Fallopian tube (tissue), 1 donor: ENCODE measurements around a stretch of chr7.

DNA sequence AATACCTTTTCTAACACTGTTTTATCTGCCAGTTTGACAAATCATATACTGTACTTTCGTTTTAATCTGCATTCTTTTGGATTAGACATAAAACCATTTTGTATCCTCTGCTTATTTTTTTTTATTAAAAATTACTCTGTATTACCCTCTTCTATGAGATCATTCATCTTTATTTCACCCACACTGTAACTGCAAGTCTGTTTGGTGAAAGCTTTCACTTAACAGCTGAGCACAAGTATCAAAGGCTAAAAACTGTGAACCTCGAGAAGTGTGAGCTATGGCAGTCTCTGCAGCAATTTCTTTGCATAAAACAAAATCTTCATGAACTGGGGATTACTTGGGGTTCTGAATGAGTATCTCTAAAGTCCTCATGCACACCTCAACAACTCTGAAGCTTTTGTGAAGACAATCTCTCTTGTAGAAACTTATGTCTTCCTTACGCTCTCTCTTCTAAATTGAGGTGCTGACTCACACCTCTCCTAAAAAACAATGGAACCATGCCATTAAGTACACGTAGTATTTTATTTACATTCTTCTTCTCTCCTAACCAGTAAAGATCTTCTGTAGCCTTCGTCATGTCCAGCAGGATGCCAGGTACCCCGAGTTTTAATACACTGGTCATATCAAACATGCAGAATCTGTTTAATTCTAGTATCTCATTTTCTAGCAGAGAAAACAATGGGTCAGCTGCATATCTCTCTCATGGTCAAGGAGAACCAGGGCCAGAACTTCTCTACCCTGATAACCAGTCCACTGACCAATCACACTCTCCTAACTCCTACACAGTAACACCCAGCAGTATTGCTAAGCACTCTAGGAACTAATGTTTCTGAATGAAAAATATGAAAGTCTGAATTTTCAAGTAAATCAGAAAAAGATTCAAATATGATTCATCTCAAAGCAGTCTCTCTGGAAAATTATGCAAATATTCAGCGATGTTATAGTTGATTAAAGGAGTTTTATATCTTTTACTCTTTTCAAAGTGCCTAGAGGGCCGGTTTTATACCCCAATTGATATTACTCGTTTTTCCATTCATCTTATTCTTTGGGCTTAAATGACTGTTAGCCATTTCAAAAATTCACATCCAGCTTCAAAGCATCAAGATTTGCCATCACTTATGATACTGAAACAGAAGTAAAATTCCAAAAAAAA, 76.8 kb downstream of the UBE2H start:
- PRO-cap = no peak

GRCh38 chr7:130084354-130084888, 14.1 kb downstream of the KLHDC10 start:
- PRO-cap = no peak

DNA sequence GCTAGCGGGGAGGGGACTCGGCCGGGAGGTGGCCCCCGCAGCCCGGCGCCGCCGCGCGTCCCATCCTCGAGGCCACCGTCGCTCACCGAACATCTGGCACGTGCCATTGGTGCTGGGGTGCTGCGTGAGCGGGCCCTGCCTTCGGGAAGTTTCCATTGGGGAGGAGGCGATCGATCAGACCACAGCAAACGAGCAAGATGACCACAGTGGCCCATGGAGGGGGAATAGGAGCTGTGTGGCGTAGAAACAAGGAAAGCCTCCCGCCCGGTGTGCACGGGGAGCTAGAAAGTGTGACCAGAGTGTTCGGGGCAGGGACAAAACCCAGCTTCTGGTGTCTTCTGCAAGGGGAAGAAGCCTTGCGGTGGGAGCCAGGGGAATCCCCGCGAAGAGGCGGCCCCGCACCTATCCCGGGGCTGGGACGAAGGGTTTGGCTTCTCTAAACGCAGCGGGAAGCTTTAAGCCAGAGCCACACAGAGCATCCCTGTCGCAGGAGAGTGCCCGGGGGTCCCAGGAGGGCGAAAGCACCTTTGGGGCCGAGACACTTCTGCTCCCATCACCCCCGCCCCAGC, 64.3 kb downstream of the TMEM209 start:
- PRO-cap = no peak

DNA sequence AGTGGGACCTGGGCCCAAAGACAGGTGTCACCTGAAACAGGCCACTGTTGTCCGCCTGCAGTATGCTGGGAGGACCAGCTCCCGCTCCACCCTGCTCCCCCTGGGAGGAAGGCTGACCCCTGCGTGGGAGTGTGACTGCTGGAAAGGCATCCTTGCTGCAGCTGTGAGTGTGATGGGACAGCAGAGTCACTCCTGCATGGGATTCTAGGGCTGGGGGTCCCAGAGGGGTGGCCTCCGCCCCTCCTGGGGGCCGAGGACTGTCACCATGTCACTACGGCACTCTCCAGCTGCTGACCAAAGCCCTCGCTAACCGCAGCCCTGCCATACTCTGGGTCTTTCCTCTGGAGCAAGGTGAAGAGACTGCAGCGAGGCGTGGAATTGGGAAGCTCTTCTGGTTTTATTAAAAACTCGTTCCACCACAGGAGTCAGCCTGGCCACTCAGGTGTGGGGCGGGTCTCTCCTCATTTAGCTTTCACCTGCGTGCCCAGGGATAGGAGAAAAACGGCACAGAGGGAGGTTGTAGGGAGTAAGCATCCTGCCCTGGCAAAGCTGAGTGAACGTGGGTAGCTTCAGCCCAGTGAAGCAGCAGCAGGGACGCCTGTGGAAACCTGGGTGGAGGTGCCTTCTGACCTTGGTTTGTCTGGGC, 62.9 kb downstream of the TMEM209 start:
- PRO-cap = no peak

DNA sequence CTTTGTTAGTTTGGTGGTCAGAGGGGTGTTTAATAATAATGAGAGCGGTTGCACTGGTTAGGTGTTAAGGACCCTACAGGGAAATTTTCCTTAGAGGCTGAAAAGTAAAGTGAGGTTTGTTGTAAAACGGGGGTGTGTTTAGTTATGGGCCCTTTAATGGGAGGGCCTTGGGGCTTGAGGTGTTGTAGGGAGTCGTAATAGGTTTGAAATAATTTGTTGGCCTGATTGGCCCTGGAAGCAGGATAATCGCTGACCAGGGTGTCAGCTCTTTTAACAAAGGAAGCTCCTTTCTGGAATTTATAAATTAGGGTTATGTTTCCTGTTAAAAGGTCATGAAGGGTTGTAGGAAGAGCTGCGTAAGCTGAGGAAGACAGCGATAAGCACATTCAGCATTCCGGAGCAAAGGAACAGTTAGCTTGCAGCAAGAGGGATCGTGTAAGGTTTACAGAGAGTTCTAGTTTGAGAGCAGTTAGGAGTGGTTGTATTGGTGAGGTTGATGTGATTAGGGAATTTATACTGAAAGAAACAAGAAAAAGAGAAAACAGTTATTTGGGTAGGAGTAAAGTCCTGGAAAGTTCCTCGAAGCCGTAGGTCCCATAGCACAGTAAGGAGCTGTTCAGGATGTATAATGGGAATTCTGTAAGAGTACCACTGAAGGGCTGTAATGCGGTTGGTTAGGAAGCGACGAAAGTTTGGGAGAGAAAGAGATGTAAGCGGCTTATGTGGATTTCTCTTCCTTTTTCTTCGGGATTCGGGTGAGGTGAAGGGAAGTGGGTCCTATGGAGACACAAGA, 21.4 kb downstream of the CPA4 start:
- PRO-cap = no peak

DNA sequence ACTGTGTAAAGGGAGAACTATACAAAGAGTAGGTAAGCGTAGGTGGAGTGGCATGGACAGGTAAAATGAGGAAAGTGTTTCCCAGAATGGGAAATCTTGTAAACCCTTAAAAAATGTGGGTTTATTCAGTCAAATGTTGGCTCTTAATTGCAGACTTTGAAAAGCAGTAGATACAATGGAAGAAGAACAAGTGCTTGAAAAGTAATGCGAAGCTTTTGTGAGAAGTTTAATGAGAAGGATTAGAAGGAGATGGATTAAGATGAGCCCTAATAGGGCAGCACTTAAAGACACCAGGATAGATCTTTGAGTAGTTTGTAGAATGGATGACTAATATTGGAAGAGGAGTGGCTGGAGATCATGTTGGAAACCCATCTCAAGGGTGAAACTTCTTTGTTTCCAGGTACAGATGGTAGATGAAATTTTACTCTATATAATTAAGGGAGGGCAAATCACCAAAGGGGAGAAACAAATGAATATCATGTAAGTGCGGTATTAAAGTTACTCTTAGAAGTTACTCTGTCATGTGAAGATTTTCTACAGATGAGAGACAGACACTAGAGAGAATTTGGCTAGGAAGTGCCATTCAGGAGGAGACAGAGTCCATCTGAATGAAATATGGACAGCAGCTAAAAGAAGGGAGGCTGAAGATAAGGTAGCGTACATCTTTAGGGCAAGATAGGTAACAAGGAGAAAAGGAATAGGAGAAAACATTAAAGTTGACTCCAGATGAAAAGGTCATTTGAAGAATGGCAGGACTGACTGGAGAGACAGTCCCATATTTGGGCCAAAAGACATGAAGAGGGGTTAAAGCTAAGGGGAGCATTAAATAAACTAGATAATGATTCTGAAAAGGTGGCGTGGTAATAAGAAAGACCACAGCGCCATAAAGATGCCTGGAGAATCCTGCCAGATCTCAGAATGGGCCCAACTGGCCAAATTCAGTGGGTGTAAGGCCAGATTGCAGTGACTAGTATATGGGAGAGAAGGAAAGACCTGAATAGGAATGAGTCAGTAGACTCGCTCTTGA, 22.4 kb downstream of the MEST start:
- PRO-cap = no peak

GRCh38 chr7:130521424-130522339, 29.8 kb downstream of the MEST start:
- PRO-cap = no peak

GRCh38 chr7:130899215-130900346, 165.6 kb upstream of the KLF14 start:
- PRO-cap = no peak

DNA sequence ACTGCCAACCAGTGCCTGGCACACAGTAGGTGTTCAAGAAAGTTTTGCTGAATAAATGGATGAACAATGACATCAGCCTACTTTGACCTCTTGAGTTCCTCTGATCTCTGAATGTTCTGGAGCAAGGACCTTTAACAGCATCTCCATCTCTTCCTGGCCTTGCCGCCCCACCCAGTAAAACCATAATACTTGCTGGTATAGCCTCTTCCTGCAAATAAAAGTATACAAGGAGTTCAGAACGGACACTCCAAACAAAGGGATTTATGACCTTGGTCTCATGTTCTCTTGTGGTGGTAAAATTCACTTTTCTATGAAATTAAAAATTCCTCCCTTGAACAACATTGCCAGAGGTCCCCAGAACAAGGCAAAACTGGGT, 166.8 kb upstream of the KLF14 start:
- PRO-cap = no peak

DNA sequence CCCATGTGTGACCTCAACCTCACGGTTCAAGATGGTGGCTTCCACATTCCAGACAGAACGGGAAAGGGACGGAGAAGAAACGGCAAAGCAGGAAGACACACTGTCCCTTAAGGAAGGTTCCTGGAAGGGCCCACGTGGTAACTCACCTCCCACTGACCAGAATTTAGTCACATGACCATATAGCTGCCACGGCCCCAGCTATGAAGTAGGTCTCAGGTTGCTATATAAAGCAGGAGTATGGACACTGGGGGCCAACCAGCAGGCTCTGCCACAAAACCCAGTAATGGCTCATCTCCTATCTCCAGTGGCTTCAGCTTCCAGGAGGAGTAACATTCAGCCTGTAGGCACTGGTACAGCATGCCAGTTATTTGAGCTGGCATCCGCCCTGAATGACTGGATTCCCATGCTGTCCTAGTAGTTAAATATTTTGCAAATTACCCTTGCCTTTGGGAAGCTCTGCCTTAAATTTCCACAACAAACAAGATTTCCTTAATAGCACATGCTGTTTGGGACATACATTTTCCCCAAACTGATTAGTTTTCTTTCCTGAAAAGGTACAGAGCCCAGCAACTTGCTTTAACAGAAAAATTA, 278.6 kb upstream of the KLF14 start:
- PRO-cap = no peak

- PRO-cap = no peak
Measured at GRCh38 chr7:131024116-131025002, 290.4 kb upstream of the KLF14 start.

- PRO-cap = unidirectional peak, plus-strand start at chr7:131072770
Measured at GRCh38 chr7:131072508-131073800, 254.7 kb upstream of the MKLN1 start.

DNA sequence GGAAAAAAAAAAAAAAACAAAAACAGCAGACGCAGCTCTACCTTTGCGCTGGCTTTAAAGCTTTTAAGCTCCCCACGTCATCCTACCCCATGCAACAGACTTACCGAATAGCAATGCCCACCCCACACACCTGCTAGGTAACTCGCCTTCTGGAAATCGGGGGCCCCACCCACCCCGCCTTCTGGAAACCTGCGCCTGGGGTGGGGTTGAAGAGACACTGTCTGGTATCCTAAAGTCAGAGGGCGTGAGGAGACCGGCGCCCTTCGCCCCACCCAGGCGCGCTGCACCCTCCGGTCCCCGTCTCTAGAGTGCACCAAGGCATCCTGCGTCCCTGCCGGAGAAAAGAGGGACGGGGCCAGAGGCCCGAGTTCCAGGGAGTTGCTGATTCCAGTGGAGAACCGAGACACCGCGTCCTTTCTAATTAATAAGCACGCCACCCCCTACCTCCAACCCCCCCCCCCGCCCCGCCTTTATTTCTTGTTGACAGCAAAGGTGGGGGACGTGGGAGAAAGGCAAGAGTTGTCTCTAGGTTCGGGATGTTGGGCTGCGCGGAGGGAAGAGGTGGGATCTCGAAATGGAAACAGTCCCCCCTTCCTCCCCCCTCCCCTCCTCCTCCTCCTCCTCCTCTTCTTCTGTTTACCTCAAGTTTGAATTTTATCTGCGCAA, 220.9 kb upstream of the MKLN1 start:
- PRO-cap = bidirectional peak, plus-strand start at position 238 of the sequence, minus-strand start outside the sequence; bidirectional peak, plus-strand start outside the sequence, minus-strand start at position 550 of the sequence

GRCh38 chr7:131203119-131203732, 124.5 kb upstream of the MKLN1 start:
- PRO-cap = no peak

DNA sequence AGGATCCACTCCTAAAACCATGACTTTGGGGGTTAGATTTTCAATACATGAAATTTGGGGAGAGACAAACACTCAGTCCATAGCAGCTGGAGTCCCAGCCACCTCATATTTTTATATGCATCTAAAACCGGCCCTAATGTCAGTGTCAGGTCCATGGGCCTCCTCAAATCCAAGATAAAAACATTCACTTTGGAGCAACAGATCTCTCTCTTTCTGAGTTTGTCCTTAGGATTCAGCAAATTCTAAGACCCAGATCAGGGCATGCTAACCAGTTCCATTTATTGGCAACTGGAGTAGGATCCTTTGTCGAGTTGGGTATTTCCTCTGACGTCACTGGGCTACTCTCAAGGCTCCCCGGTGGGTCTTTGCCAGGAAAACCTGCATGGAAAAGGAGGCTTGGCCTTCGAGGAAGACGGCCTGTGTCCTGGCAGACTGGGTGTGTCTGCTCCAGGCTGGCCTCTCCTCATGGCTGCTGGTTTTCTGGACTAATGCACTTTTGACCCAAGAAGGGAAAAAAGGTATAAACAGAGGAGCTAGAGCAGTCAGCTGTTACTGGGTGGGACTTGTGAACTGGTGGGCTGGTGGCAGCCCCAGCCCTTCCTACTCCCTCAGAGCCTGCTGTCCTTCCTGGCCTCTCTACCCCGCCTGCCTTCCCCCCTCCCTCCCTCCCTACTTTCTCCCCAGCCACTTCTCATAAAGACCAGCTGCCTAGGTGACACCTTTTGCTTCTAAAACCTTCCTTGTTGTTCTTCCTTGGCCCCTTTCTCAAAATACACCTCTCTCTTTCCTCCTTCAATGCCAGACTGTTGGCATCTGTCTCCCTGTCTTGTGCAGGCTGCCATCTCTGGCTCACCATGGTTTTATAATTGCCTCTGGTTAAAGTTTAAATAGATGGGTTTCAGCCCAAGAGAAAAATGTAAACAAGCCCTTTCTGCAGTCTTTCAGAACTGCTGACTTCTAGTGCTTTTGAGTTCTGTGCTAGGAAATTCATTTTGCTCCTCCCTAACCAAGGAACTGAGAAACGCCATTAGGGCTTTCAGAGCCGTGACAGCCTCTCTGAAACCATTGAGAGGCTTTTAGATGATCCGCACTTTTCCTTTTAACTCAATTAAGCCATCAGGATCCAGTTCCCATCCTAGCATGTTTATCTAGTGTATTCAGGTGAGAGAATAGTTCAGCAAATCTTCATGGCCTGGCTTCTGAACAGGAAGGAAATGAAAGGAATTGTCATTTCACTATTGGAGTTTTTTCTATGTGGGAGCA, 101.9 kb upstream of the MKLN1 start:
- PRO-cap = bidirectional peak, plus-strand start at position 611 of the sequence, minus-strand start at position 444 of the sequence

DNA sequence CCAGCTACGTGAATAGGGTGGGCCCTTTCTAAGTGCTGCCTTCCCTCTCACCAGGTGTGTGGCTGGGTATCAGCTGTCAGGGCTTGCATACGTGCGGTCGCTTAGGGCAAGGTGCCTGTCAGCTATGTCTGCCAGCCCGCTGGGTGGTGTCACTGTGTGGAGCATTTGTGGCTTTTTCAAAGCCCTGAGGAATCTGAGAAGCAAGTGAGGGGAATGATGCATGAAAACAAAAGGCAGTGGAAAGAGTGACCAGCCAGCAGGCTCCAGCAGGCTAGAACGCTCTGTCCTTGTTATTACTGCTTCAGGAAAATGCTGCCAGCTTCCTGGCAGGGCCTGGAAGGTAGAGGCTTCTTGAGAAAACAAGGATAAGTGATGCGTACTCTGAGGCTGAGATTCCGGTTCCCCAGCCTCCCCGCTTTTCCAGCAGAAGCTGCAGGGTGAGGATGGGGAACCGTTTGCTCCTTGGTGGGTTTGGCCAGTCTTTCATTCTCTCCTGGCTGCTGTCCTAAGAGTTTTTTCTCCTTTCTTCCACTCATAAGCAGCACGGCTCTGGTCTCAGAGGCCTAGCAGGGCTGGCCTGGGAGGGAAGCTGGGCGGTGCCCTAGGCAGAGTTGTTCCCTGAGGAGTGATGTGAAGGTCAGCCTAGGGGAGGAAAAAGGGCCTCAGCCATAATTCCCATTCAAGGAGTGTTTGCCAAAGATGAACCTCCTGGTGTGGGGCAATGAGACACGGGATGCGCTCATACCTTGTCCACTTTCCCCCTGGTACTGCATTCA, 42.9 kb upstream of the MKLN1 start:
- PRO-cap = unidirectional peak, plus-strand start at position 236 of the sequence

GRCh38 chr7:131326596-131326997, 1.1 kb upstream of the MKLN1 start:
- PRO-cap = no peak

DNA sequence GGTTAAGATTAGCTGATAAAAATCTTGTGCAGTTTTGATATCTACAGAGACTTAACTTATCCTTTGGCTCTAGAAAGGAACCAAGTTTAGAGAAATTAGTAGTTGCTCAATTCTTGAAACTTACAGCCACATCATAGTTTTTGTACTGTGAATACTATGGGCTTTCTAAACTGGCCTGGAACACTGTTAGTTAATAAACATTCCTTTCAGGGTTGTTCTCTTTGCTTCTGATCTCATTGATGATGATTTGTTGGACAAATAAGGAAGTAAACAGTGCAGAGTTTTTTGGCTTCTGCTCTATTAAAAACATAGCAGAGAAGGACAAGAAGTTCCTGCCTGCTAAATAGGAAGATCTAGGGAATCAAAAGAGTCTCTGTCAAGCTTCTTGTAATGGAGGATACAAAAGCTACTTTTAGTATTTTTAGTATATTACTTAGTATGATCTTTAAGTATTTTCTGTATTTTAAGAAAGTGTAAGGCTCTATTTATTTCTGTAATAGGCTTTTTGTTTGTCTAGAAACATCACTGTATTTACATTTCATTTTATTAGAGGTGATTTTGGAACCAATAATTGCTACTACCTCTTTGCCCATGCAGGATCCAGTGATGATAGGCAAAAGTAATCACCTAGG, 73.2 kb downstream of the MKLN1 start:
- PRO-cap = no peak

DNA sequence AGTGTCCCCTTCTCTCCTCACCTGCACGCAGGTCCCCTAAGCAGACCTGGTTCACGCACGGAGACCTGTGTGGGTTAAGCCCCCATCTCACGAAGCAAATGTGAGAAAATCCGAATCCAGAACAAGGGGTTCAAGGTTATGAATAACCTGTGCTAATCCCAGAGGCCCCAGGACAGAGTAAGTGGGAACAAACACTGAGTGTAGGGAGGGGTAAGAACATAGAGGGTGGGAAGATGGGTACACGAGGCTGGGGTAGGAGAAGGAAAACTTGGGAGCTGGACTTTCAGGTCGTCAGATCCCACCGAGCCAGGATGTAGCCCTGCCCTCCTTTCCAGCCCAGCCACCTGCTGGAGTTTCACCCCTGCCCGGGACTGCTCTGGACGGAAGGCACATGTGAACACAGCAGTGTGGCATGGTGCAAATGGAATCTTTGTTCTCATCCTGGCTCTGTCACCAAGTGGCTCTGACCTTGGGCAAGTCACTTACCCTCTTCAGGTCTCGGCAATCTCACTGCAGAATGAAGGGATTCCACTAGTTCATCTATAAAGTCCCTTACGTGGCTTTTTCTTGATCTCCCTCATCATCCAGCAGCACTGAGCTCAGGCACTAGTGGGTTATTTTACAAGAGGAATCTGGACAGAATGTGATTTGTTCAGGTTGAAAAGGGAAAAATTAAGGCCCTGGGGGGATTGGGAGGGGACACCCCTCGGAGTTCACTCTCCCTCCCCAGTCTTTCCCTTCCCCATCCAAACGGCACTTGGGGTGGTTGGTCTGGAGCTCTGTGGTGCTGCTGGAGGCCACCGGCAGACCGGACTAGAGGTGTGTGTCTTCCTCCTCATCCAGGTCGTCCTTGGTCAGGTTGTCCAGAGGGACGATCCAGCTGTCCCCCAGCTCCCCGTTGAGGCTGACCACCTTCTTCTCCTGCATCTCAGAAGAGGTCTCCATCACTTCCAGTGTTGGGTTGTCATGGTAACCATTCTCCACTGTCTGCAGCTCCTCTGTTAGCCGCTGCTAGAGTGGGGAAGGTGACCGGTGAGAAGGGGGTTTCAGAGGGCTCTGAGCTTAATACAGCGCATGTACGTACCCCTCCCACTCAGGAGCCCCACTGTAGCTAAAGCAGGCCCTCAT, 52.6 kb downstream of the PODXL start:
- PRO-cap = no peak

GRCh38 chr7:131506210-131506471, 50.3 kb downstream of the PODXL start:
- PRO-cap = no peak